Ileum (tissue), 1 donor: Measurements from ENCODE around the genes ZDHHC21, TTC39B, CCDC171 and BNC2.

- PRO-cap = no peak
Measured at GRCh38 chr9:14316453-14316609, 2.4 kb upstream of the NFIB start.

DNA sequence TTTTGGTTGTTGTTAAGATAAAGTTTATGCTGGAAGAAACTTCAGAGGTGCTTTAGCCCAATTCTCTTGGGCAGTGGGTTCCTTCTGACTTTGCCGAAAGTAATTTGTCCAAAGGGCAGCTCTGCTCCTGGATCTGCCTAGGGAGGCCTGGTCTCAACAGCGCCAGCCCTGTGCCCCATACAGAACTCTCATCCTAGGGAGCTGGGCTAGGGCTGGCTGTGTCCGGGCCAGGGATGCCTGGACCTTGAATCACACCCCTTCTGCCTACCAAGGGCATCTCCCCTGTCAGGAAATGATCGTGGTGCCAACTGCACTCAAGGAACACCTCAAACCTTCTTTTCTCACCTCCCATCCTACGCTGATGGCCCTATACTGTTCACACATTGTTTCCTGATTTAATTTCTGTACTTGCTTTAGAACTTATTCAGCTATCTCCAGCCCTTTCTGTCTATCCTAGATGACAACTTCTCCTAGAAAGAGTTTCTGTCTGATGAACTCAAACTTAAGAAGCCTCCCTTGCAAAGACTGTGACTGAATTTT, 37.3 kb upstream of the NFIB start:
- PRO-cap = no peak

DNA sequence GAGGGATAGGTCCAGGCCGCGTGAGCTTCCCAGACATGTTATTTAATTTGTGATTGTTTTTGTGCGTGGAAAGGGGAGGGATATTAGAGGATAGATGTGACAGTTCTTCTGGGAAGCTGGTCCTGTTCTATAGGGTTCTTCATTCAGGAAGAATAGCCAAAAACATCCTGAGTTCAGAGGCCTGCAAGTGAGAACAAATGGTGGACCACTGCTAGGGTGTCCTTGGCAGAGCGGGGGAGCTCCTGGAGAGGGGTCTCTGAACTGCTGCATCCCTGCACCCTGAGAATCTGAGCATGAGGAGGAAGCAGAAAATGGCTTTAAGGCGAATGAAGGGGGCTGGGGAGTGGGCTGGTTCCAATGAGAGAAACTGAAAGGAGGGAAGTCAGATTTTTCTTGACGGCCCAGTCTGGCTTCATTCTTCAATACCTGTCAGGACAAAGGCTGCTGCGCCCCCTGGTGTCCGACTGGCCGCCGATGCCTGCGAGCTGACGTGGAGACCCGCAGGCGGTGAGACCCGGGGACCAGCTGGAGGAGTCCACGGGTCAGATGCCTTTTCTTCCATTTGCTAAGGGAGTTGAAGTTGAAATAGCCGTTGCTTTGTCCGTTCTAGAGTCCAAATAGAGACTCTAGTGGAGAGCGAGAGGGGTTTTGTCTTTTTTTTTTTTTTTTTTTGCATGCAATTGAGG, 39.4 kb upstream of the NFIB start:
- PRO-cap = no peak

GRCh38 chr9:14372490-14373189, 58.7 kb upstream of the NFIB start:
- PRO-cap = no peak

- PRO-cap = bidirectional peak, plus-strand start at chr9:14693370, minus-strand start at chr9:14693334; unidirectional peak, minus-strand start at chr9:14693547
Measured at GRCh38 chr9:14693195-14694287, at the start of gene ZDHHC21. Gene ZDHHC21, minus strand, starts transcription at chr9:14693432.

DNA sequence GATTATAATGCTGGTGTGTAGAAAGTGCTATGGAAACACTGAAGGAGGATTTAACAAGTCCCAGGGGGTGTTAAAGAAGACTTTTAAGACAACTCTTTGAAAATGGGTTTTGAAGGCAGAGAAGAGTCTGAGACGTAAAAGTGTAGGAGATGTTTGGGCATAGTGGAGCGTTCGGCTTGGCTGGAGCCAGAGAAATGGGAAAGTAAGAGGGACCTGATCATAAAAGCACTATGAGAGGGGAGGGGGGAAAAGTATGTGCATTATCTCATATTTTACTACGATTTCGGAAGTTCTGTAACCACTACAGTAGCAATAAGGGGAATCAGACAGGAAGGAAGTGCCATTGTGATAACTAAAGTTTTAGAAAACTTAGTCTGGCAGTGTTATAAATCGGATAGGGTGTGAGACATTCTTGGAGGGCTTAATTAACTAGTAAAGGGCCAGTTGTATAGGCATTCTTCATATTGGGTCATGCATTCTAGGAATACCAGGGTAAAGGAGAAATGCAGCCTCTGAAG, 83.7 kb upstream of the FREM1 start:
- PRO-cap = no peak

GRCh38 chr9:15306798-15307766, at the start of gene TTC39B:
Gene TTC39B, minus strand, starts transcription at chr9:15307216.
- PRO-cap = unidirectional peak, minus-strand start at chr9:15307098; bidirectional peak, plus-strand start at chr9:15307490, minus-strand start at chr9:15307195

DNA sequence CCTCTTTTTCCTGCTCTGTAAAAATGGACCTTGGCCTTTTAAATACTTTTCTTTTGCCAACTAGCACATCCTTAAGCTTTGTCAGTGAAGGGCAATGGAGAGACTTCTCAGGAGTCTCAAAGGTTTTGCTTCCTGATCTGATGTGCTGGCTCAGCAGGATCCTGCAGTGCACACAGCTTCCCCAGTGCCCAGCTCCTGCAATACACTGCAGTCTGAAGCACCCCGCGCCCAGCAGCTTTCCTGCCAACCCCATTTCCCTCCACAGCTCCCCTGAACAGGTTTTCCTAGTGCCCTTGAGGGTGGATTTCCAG, 8.2 kb downstream of the SNAPC3 start:
- PRO-cap = unidirectional peak, plus-strand start at position 84 of the sequence; unidirectional peak, plus-strand start at position 200 of the sequence

DNA sequence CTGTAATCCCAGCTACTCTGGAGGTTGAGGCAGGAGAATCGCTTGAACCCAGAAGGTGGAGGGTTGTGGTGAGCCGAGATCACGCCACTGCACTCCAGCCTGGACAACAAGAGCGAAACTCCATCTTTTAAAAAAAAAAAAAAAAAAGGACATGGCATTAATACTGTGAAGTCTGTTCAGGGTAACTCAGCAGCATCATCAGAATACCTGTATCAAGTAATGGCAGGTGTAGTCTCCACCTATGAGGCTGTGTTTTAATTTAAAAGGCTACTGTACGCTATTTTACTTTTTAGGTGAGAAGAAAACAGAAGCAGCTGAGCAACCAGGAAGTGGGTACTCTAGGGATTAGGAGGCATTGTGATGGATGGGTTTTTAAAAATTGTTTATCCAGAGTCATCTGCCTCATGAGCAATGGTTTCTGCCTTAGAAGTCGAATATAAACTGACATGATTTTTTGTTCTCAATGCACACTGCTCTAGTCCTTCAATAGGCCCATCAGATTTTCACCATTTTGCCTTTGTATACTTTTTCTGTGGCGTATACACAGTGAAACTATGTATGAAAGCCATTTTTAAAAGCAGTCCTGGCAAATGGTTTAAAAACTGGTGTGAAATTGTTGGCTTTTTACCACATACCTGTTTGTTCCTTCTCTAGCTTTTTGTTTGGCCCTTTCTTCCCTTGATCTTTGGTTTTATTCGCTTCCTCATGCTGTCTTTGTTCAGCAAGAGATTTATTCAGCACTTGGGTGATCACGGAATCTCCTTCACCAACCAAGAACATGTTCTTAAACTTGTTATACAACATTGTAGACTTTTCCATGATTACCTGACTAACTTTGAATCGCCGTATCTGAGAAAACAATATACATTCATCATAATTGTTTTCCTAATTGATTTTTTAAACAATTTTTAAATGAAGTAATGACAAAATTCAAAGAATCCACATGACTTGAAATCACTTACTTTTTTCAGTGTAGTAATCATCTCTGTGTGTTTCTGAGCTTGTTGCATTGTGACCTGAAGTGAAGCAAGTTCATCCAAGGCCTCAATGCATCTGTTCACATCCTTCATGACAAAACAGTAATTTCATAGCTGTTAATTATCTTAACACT, 42.4 kb downstream of the PSIP1 start:
- PRO-cap = no peak

- PRO-cap = bidirectional peak, plus-strand start at chr9:15553043, minus-strand start at chr9:15552834
Measured at GRCh38 chr9:15552693-15553856, at the start of gene CCDC171. Gene CCDC171, plus strand, starts transcription at chr9:15553043.

GRCh38 chr9:15591202-15591735, 38.4 kb downstream of the CCDC171 start:
- PRO-cap = no peak

DNA sequence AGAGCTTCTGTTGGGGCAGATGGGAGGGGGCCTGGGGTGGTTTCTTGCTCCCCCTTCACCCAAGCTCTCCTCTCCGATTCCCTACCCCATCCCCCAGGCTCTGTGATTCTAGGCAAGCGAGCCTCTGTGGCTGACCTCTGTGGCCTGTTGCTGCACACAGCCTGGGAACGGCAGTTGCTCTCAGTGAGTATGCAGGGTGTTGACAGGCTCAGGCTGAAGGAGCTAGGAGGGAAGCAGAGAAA, 547.9 kb downstream of the CCDC171 start:
- PRO-cap = no peak

DNA sequence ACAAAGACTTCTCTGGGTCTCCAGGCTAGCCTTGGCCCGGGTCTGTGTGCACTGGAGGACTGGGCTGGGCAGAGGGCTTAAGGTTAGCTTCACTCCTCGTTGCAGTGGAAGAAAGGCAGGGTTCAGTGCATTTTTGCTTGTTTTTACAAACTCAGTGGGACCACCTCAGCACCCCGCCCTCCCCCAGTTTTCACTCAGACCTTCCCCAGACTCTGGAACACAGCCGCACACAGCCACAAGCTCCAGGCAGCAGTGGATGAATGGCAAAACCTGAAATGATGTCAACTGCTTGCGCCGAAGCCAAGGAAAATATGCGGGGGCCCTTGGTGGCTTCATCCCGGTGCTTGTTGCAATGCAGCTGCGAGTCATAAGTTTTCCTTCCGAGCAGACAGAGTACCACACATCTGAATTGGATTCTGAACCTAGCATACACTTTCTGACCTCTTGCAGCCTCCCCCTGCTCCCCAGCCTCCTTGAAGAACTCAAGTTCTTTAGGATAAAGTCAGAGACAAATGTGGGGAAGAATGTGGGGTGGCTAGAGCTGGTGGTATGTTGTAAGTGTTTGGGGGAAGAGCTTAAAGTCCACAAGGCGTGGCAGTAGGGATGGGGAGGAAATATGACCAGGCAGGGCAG, 586.1 kb downstream of the CCDC171 start:
- PRO-cap = no peak

- PRO-cap = no peak
Measured at GRCh38 chr9:16571969-16572563, 298.4 kb downstream of the BNC2 start.

GRCh38 chr9:16625390-16625770, 245.1 kb downstream of the BNC2 start:
- PRO-cap = no peak

- PRO-cap = no peak
Measured at GRCh38 chr9:16721824-16722442, 148.5 kb downstream of the BNC2 start.

DNA sequence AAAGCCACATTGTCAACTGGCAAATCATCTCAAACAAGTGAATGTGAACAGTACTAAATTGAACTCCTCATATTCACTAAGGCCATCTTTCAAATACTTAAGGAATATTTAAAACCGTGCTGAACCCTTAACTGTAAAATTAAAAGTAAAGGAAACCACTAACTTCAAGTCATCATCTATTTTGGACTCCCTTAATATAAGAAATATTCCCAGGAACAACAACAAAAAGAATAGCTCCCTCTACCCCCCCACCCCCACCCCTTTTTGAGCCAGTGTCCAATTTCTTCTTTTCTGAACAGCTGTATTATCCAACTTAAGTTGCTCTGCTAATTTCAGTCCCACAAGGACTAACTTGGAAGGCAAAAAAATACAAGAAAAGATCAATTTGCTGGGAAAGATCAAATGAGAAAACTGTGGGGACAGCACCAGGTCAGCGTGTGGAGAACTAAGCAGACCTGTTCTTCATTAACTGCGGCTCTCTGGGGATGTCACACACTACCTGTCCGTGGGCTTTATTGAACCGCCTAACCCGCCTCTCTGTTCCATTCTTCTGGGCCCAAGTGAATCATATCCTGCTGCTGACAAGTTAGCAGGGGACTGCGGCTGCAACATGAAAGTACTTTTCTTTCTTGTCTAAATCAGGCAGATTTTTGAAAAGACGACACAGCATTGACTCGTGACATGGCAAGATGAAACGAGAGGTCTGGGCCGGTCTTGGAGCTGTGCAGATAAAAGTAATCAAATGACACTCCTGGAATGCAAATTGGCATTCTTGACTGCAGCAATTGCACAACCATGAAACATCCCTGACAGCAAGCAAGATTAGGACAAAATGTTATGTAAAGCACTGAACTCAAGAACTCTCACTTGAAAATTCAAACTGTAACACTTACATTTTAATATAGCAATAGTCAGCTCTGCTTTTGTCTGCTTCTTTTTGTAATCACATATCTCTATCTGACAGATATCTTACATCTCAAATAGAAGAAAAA, 2.7 kb downstream of the BNC2 start:
- PRO-cap = no peak

GRCh38 chr9:16870317-16871296, at the start of gene BNC2:
Gene BNC2, minus strand, starts transcription at chr9:16870670.
- PRO-cap = bidirectional peak, plus-strand start at chr9:16870989, minus-strand start at chr9:16870758

GRCh38 chr9:17268469-17268925, 133.7 kb downstream of the CNTLN start:
- PRO-cap = no peak

DNA sequence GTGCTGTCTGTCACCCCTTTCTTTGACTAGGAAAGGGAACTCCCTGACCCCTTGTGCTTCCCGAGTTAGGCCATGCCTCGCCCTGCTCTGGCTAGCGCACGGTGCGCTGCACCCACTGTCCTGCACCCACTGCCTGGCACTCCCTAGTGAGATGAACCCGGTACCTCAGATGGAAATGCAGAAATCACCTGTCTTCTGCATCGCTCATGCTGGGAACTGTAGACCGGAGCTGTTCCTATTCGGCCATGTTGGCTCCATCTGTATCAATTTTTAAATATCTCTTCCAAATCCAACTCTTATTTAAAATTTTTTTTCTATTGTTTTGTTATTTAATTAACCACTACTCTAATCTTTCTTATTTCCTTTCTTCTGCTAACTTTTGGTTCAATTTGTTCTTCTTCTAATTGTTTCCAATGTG, 134.1 kb downstream of the CNTLN start:
- PRO-cap = no peak